Mesenchymal stem cell of adipose (primary cell): ENCODE measurements around the genes SRRM1, RSRP1 and RHCE.

- CAGE, long polyA plus RNA = no peak
These were observed at the start of gene SRRM1 for GRCh38 chr1:24643063-24643446. SRRM1 (plus strand) TSS chr1:24643302.

DNA sequence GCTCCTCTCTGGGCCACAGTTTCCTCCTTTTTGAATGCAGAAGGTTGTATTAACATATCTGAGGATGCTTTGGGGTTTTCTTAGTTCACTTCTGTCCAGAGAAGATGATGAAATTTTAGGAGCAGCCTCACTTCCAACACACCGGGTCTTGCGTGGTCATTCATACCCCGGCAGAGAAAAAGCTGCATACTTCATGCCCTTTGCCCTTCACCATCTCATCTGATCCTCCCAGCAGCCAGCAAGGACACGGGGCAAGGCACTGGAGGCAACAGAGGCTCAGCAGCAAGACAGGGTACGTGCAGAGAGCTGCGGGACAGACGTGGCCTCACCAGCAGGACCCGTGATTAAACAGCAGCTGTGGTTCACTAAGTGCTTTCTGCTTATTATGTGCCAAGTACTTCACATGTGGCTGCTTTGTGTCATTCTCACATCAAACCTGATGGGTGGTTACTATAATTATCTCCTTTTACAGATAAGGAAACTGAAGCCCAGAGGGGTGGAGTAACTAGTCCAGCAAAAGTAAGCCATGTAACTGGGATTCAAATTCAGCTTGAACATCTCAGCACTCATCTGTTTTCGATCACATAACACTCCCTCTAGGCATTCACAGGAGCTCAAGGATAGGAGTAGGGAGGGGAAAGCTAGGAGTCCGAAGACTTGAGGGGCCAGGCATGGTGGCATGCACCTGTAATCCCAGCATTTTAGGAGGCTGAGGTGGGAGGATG lies 51.0 kb upstream of the CLIC4 start:
- CAGE, long polyA plus RNA = no peak

GRCh38 chr1:24771065-24771621 lies 25.9 kb downstream of the CLIC4 start:
- CAGE, long polyA plus RNA = no peak

DNA sequence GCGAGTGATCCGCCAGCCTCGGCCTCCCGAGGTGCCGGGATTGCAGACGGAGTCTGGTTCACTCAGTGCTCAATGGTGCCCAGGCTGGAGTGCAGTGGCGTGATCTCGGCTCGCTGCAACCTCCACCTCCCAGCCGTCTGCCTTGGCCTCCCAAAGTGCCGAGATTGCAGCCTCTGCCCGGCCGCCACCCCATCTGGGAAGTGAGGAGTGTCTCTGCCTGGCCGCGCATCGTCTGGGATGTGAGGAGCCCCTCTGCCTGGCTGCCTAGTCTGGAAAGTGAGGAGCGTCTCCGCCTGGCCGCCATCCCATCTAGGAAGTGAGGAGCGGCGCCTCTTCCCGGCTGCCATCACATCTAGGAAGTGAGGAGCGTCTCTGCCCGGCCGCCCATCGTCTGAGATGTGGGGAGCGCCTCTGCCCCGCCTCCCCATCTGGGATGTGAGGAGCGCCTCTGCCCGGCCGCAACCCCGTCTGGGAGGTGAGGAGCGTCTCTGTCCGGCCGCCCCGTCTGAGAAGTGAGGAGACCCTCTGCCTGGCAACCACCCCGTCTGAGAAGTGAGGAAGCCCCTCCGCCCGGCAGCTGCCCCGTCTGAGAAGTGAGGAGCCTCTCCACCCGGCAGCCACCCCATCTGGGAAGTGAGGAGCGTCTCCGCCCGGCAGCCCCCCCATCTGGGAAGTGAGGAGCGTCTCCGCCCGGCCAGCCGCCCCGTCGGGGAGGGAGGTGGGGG lies 53.8 kb downstream of the CLIC4 start:
- CAGE, long polyA plus RNA = no peak

- CAGE, long polyA plus RNA = no peak
These were observed 15.9 kb downstream of the RUNX3 start for GRCh38 chr1:24914169-24914564.

DNA sequence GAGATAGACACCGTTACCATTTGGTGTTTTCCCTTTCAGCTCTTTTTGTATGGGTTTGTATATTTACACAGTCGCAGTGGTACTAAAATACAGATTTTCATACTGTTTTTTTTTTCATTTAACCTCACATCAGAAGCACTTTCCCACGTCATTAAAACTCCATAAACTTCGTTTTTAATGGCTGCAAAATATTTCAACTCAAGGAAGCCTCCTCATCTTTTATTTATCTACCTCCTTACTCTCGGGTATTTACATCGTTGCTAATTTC lies 10.4 kb downstream of the RUNX3 start:
- CAGE, long polyA plus RNA = no peak

DNA sequence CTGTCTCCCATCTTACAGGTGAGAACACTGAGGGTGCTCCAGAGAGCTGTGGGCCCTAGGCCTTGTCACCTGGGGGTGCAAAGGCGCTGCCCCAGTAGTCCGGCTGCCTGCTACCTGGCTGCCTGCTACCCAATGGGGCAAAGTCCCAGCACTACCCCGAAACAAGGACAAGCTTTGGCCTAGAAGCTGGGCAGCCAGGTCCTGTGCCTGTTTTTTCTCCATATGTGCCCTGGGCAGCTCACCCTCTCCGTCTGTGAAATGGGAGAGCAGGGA lies 17.0 kb upstream of the RUNX3 start:
- CAGE, long polyA plus RNA = no peak

DNA sequence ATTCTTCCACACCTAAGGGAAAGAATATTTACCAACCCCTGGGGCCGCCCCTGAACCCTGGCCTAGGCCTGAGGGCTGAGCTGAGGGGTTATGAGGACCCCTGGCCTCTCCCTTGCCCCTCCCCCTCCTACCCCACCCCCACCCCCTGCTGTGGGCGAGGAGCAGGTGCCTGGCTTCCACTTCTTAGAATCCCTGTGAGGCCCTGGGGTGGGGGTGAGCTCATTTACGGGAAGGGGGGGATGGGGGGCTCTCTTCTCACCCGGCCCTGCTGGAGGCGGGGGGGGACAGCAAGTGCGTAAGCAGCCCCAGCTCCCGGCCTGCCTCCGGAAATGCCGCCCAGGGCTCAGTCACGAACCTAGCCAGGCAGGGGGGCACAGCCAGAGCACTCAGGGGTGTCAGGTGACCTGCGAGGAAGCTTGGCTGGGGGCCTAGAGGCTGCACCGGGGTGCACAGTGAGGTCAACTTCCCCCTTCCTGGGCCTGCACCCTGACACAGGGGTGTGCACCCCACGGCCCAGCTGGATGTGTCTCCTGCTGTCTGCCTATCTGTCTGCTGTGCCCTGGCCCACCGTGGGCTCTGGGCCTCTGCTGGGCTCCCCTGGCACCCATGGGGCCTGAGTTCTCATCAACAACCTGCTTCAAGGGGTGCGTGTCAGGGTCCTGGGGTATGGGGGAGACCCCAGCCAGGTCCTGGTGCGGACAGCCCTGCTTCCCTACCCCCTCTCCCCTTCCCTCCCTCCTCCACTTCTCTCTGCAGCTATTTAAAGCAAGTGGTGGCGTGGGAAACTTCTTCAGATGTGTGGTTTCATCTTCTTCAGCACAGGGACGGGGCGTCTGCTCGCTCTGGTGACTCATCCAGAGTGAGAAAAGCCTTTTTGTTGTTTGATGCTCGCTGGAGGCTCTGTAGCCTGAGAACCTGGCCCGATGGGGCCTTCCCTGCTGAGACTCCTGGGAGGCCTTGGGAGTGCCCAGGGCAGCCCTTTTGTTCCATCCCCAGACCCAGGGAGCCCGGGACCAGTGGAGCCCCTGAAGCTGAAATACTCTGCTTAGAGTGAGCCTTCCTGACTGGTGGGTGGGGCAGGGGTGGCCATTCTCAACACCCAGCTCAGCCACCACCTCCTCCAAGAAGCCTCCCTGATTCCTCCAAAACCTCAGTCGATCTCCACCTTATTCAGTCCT lies 92.5 kb upstream of the RUNX3 start:
- CAGE, long polyA plus RNA = no peak

DNA sequence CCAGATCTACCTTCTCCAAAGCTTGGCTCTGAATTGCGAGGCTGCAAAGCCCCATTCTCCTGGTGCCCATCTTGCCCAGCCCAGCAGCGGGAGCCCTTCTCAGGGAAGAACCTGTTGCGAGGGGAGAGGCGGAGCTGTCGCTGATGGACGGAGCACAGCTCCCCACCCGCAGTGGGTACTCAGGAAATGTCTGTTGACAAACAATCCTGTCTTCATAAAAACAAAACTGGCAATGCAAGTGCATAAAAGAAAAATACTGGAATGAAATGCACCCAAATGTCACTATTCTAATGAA lies 99.3 kb upstream of the RUNX3 start:
- CAGE, long polyA plus RNA = no peak

GRCh38 chr1:25031629-25032664 lies 101.9 kb upstream of the RUNX3 start:
- CAGE, long polyA plus RNA = no peak

DNA sequence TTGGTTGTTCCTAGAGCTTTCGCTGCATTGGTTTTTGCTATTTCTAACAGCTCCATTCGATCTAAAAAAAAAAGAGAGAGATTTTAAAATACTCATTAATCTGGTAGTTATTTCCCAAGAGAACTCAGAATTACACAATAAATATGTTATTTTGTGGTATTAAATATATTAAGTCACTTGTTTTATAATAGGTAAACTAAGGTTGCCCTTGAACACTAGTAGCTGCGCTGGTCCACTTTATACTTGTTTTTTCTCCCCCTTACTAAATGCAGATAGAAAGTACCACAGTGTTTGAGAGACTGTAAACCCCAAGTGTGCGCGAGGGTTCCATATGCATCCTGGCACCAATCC lies 2.0 kb downstream of the RSRP1 start:
- CAGE, long polyA plus RNA = no peak

DNA sequence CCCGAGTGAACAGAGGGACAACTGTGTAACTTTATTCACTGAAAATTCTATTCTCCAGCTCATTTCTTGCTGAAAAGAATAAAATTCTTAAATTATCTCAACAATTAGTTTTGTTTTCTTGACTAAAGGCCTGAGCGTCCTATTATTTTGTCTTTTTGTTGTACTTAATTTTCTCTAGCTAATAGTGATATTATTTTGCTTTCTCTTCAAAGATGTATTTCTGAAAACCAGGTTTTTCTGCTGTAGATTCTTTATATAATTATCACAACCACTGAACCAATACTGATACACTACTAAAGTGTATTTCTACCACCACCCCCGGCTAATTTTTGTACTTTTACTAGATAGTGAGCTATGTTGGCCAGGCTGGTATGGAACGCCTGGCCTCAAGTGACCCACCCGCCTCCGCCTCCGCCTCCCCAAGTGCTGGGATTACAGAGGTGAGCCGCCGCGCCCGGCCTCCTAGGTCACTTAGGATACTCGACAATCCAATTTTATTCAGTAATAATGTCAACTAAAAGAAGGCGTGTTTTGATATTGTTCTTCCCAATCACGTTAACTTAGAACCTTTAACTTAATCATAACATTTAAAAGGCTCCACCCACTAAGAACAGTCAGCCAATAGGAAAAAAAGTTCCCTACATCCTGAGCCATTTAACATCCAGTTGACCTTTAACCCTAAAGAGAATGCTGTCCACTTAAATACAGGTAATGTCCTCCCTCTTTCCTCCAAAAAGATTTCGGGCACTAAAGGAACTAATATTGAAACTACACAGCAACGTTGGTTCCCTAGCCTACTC lies 1.5 kb downstream of the RSRP1 start:
- CAGE, long polyA plus RNA = no peak

DNA sequence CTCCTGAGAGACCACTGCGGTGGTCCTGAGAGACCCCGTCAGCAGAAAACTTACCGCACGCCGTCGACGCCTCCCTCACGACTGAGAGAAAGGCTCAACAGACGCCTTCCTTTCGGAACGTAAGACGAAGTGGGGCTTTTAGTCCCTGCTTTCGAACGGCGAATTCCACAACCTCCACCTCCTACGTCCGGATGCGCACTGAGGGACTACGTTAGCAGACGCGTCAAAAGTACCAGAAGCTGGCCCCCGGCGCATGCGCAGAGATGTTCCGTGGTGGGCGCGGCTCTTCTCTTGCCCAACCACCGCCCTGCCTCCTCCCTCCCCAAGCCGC lies at the start of gene RSRP1:
Gene RSRP1 (minus strand): TSS at position 200 of the 331 bp plus-strand sequence.
- CAGE, long polyA plus RNA = no peak

DNA sequence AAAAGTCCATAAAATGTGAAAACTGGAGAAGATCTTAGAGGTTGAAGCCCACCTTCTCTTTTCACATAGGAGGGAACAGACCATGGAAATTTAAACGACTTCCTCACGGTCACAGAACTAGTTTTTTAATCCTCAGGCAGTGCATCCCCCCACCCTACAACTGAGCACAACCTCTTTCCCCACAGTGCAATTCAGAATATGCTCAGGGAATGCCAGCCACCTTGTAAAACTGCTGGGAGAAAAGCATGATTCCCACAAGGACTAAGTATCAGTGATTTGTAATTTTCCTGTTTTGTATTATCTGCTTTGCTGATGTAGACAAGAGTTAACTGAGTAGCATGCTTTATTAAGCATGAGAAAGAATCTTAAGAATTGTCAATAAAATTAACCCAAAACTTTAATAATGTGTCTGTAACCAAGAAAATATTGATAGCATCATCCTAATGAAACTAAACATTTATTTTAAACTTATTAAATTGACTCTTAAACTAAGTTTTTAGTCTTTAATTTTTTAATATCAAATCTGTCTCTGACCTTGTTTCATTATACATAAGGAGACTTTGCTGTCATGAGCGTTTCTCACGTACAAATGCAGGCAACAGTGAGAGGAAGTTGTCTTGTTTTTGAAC lies 23.9 kb downstream of the TMEM50A start:
- CAGE, long polyA plus RNA = no peak

- CAGE, long polyA plus RNA = no peak
These were observed at the start of gene RHCE for GRCh38 chr1:25420628-25421067. RHCE (minus strand) TSS chr1:25420825.

DNA sequence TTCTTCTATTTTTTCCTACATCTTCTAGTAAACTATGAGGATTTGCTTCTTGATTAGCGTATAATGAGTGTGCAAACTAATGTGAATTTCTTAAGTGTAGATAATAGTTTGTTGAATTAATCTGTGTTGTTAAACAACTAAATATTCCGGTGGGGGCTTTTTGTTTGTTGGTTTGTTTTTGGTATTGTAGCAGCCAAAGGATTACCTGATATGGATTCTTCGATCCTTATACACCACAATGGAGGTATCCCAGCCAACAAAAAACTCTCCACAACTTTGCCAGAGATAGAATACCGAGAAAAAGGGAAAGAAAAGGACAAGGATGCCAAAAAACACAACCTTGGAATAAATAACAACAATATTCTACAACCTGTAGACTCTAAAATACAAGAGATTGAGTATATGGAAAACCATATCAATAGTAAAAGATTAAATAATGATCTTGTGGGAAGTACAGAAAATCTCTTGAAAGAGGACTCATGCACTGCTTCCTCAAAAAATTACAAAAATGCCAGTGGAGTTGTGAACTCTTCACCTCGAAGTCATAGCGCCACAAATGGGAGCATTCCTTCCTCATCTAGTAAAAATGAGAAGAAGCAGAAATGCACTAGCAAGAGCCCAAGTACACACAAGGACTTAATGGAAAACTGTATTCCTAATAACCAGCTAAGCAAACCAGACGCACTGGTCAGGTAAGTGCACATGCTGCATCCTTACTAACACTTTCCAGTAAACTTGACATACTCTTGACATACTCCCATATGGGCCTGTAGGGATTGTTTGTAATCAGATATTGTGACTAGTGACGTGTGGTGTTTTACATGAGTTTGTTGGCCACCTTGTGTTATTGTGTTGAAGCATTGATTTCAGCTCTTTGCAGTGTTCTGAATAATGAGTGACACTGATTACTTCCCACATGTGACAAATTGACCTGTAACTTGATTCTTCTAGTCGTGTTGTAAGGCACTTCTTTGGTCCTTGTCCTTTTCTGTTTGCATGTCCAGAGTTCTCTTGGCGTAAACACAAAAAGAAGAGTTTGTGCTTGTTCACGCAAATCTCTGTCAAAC lies 27.8 kb downstream of the MACO1 start:
- CAGE, long polyA plus RNA = no peak

DNA sequence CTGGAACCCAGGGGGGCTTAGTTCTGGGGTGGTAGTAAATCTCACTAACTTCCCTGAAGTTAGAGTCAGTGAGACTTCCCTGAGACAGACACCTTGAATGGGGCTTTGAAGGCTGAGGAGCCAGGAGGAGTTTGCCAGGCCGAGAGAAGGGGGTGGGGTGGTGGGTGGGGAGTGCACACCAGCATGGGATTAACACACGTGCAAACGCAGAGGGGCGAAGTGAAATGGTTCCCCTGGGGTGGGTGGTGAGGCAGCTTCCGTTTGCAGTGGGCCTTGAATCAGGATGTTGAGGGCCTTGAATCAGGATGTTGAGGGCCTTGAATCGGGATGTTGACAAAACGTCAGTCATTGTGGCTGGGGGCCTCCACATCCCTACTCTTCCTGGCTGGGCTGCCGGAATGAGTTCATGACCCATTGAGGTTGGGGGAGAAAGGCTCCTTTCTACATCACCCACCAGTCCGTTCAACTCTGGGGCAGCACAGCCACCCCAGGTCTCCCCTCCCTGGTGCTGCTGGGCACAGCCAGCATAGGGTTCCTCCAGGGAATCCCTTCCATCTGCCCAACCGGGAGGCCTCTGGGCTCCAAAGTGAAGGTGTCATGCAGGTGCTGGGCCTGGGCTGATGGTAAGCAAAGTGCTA lies 16.6 kb downstream of the LDLRAP1 start:
- CAGE, long polyA plus RNA = no peak

DNA sequence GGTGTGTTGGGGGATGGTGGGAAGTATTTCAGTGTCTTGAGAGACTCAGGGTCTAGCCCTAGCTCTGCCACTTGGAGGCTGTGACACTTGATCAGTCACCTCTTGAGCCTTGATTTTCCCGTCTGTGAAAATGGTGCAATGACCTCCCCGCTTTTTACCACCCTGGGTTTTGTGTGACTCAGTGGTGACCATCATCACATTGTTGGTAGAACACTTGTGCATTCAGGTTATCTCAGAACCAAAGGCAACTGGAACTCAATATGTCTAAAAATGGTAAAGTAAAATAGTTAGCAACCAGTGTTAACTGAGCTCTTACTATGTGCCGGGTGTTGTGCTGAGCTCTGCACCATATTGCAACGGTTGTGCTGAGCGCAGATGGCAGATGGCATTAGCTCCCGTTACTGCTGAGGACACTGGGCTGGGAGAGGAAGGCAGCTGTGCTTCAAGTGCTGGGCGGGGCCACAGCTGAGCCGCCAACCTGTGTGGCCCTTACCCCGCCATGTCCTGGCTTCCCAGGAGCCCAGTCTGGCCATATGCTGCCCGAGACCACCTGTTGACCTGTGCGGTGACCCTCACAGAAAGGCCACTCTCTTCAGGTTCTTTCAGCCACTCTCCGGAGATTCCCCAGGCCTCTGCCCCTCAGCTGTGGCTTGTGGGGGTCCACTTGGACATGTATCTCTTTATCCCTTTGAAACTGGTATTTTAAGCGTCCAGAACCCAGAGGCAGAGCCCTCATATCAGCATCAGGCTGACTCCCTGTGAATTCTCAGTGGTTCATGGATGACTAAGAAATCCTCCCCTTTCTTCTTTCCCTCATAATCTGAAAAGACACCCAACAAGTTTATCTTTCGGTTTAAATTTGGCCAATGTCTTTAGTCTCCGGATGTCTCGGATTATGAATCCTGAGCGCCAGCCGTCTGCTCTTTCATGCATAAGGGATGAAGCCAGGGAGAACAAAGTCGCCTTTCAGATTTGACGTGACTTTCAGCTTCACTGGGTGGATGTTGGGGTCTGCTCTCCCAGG lies 26.3 kb downstream of the LDLRAP1 start:
- CAGE, long polyA plus RNA = no peak

- CAGE, long polyA plus RNA = no peak
These were observed 3.4 kb upstream of the SELENON start for GRCh38 chr1:25796179-25797340.

DNA sequence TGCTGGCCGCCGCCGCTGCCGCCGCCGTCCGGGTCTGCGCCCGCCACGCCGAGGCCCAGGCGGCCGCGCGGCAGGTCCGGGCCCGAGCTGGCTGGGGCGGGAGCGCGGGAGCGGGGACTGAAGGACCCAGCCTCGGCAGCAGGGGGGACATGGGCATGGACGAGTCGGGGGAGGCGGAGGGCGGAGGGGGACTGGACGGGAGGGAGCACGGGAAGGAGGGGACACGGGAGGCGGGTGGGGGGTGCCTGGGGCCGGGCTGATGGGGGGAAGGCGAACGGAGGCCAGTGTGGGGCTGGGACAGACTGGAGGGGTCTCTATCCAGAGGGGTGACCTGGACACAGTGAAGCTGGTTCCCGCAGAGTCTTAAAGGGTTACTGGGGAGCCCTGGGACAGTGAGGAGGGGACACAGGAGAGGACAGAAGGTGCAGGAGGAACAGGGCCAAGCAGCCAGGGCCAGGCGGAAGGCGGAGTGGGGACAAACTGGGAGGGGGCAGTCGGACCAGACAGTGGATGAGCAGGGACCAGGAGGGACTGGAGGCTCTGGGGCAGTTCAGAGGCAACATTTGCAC lies 431 bp downstream of the SELENON start:
- CAGE, long polyA plus RNA = no peak